M059J (cell line): ENCODE measurements around a stretch of chr6.

GRCh38 chr6:167103059-167103712, 19.7 kb upstream of the CCR6 start:
- RAMPAGE, long total RNA, result no peak

- RAMPAGE, long total RNA, result no peak
Observed at GRCh38 chr6:167121829-167122846, 758 bp upstream of the CCR6 start.

- RAMPAGE, long total RNA, result no peak
Observed at GRCh38 chr6:167140950-167141737, 16.6 kb downstream of the GPR31 start.

DNA sequence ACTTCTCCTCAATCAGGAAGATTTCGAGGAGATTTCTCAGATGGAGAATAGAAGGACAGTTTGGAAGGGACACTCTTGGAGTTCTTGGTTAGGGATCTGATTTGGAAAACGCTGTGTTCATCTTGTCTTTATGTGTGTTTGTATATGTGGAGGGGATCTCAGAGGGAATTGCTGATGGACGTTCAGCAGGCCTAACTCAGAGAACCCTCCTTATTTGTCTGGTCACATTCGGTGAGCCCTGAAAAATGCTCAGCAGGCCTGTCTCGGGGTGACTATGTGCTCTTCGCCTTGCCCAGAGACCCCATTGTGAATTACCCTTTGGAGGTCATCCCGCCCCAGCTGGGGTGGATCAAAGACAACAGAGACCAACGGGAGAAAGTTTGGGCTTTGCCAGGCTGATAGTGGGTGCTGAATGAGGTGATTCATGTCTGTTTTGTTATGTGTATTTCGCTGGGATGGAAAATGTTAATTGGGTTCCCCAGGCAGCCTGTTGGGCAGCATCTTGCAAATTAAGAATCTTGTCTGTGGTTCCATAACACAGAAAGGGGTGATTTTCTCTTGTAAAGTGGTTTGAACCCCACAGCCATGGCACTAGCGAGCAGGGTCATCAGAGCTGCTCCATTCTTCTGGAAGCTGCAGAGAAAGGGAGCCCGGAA, 63.3 kb upstream of the UNC93A start:
- RAMPAGE, long total RNA, result no peak

- RAMPAGE, long total RNA, result no peak
Observed at GRCh38 chr6:167238084-167238483, 53.0 kb upstream of the UNC93A start.

DNA sequence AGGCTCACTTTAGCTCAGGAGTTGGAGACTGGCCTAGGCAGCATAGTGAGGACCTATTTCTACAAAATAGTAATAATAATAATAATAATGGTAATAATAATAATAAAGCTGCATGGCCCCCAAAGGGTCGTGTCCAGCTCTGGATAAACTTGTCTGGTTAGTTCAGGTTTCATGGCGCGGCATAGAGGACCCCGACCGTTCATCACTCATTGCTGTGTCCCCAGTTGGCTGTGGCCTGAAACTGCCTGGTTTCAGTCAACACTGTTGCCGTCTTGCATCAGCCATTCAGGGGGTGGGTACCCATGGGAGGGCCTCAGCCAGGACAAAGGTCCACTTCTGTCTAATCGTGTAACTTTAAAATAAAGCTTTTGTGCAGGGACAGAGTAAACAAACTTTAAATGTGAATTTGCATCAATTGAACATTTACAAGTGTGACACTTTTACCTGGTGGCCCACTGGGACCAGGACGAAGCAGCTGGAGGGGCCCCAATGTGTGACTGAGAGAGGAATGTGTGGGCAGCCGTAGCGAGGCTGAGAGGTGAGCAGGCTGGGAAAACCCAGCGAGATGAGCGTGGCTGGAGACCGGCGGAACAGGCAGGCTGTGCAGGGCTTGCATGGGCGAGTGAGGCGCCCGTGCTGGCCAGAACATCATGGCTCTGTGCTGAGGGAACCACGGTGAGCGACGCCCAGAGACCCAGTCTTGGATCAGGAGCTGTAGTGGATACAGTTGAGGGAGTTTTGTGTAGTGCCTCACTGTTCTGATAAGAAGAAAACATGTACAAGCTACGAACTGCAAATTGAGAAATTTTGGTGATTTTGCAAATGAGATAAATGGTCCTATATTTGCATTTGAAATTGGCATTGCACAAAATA, 22.3 kb upstream of the UNC93A start:
- RAMPAGE, long total RNA, result no peak

DNA sequence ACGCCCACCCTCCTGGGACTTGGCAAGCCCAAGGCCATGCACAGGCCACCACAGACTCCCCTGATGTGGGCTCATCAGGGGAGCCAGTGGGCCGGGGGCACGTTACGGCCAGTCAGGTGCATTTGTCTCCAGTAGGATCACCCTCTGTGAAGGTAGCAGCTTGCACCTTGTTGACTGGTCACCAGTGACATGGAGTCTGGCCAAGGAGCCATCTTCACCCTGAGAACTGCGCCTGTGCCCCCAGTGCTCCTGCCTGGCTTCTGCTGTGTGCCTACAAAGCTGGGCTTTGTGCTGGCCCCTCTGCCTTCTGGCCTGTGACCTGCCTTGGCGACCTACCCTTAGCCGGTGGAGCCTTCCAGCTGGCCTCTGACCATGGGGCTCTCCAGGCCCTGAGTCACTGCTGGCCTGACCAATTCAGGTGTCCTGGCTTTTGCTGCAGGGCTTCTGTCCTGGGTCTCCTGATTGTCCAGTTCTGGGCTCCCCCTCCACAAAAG, 14.1 kb upstream of the UNC93A start:
- RAMPAGE, long total RNA, result no peak

GRCh38 chr6:167350711-167351859, 26.2 kb downstream of the TTLL2 start:
- RAMPAGE, long total RNA, result no peak

- RAMPAGE, long total RNA, result no peak
Observed at GRCh38 chr6:167398286-167398926, 73.5 kb downstream of the TTLL2 start.

DNA sequence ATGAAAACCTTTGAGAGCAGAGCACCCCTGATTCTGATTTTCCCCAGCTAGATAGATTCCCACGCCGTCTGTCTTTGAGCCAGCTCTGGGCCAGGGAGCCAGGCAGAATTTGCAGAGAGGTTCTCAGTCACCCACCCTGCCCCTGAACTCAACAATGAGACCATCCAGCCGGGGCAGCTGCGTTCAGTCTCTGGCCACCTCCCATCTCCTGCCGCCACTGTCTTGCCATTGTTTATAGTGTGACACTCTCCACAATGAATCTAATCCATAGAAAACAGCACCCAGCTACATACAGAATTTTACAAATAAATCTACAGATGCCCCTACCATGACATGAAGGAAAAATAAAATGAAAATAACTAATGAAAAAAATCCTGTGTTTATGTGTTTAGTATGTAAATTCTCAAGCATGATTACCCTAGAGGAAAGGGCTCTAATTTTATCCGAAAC, 171.3 kb downstream of the TTLL2 start:
- RAMPAGE, long total RNA, result no peak

GRCh38 chr6:167864219-167865133, 37.8 kb downstream of the AFDN start:
- RAMPAGE, long total RNA, result no peak

DNA sequence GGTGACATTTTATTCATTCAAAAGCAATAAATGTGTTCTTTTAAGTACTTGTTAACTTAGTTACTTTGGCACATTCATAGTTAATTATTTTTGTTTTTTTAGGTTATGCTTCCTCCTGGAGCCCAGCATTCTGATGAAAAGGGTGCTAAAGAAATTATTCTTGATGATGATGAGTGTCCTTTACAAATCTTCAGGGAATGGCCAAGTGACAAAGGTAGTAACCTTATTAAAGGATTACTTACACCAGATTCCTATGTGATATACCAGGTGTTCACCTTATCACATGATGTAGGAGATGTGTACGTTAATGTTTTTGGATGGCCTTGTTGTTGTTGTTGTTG, 62.4 kb downstream of the AFDN start:
- RAMPAGE, long total RNA, result no peak

GRCh38 chr6:167936905-167937415, 60.5 kb upstream of the KIF25 start:
- RAMPAGE, long total RNA, result no peak

- RAMPAGE, long total RNA, result no peak
Observed at GRCh38 chr6:168101381-168102043, 22.5 kb upstream of the FRMD1 start.

- RAMPAGE, long total RNA, result no peak
Observed at GRCh38 chr6:168270761-168271401, 48.7 kb downstream of the DACT2 start.

GRCh38 chr6:168526207-168526667, 85.3 kb downstream of the SMOC2 start:
- RAMPAGE, long total RNA, result no peak

DNA sequence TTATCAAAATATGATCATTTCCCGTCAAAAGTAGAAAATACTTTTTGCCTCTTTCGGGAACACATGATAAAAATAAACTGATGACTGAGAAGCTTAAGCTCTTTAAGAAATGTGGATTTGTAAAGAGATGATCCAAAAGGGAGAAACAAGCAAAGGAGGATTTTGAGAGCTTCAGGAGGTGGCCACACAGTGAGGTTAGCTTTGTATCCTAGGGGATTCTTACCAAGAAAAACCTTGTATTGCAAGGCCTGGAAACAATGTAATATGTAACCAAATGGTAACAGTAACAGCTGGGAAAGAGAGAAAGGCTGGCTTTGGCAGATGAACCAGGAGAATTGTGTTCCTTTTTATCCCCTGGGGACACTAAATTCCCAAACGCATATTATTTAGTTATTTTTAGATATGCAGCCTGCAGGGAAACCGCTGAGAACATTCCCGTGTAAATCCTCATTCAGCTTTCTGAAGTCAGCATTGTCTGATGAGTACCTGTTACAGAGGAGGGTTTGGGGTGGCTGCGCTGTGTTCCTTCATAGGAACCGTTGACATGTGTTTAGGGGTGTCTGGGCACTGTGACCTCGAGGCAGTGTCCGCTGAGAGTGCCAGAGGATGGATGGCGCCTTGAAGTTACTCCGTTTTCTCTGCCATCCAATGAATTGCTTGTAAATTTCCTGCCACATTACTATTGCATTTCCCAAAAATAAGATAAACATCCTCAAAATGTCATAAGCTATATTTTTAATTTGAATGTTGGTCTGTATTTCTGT, 101.3 kb downstream of the SMOC2 start:
- RAMPAGE, long total RNA, result no peak

GRCh38 chr6:169074923-169075804, 178.5 kb downstream of the THBS2 start:
- RAMPAGE, long total RNA, result no peak

GRCh38 chr6:169189977-169190708, 63.5 kb downstream of the THBS2 start:
- RAMPAGE, long total RNA, result no peak

- RAMPAGE, long total RNA, result no peak
Observed at GRCh38 chr6:169320160-169320525, 66.5 kb upstream of the THBS2 start.